Daoy (cell line): ENCODE results near the gene IP6K1.

DNA sequence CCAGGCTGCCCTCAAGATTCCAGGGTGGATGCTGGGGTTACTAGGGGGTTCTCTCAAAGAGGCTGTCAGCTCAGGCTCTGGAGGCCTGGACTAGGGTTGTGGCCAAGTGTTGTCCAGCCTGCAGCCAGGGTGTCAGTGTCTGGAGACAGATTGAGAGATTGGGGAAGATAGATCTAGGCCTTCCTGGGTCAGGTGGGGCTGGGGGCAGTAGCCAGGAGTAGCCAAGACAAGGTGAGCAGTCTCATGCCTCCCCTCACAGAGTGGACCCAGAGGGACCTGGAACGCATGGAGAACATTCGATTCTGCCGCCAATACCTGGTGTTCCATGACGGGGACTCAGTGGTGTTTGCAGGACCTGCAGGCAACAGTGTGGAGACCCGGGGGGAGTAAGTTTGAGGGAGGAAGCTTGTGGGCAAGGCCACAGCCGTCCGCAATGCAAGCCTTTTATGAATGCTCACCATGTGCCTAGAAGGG is 810 bp downstream of the APEH start:
- RAMPAGE, long total RNA, result no peak

GRCh38 chr3:49686294-49686653 is 3.0 kb downstream of the MST1 start:
- RAMPAGE, long total RNA, result no peak

- RAMPAGE, long total RNA, result no peak
Measured at GRCh38 chr3:49688312-49688515, 1.1 kb downstream of the MST1 start.

- RAMPAGE, long total RNA, result no peak
Measured at GRCh38 chr3:49720149-49720869, 825 bp upstream of the AMIGO3 start.

DNA sequence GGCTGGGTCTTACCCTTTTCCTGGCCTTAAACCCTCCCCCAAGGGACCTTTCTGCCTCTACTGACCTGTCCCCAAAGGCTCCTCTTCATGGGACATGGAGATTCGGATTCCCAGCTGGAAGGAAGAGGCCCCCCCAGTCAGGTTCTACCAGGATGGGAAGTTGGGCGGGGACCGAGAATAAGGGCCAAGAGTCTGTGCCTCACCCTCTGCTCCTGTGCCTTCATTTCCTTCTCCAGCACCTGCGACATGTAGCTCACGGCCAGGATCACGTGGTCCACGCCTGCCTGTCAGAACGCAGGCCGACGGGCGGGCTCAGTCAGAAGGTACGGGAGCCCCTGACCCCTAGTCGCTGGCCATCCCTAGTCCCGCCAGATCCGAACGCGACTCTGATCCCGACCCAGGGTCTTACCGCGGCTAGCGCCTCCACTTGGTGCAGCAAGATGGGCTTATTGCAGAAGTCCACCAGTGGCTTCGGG is 524 bp downstream of the GMPPB start:
- RAMPAGE, long total RNA, result no peak

- RAMPAGE, long total RNA, result no peak
Measured at GRCh38 chr3:49785755-49786618, at the start of gene IP6K1. Gene IP6K1, minus strand, starts transcription at chr3:49786542.

DNA sequence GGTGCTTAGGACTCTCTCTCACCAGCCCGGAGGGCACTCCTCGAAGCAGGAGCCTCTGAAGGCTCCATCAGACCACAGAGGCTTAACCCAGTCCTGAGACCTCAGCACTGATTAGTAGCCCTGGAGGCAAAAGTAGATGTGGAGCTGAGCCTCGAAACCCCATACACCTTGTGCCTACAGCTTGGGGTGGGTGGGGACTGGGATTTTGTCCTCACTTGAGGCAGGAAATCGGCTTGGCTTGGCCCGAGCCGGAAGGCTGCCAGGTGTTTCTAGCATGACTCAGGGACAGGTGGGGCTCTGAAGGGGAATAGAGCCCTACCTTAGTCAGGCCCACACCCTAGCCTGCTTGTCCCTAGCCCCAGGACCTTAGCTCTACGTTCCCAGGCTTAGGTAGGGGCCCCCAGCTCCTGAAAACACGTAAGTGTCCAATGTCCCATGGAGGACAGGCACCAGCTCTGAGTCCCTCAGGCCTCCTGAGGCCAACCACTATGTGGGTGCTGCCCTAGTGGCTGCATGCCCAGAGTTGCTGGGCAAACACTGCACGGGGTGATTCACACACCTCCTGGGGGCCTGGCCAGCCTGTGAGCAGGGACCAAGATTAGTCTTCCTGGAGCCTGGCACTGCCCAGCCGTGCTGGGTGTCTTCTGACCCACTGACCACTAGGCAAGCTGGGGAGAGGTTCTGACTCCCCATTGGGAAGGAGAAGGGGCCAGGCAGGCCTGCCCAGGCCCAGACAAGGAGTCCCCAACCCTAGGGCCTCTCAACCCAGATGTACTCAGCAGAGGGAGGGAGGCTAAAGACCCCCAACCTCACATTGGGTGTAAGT is 3.0 kb downstream of the MST1R start:
- RAMPAGE, long total RNA, result no peak

- RAMPAGE, long total RNA, result no peak
Measured at GRCh38 chr3:49902576-49902958, 1.1 kb downstream of the MST1R start.

GRCh38 chr3:50061721-50062258 is 26.9 kb upstream of the RBM5 start:
- RAMPAGE, long total RNA, result no peak

- RAMPAGE, long total RNA, result no peak
Measured at GRCh38 chr3:50100760-50101329, 12.1 kb downstream of the RBM5 start.

DNA sequence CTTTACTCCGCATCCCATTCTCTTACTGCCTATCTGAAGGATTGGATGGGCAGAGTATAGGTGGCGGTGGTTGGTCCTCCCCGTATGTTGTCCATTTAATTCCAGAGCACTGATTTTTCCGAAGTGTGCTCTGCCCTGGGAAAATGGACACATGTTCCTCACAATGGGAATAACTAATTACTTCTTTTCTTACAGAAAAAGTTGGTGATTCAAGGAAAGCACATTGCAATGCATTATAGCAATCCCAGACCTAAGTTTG is 14.1 kb downstream of the RBM5 start:
- RAMPAGE, long total RNA, result no peak

GRCh38 chr3:50170549-50171243 is 15.6 kb downstream of the SEMA3F start:
- RAMPAGE, long total RNA, result no peak

DNA sequence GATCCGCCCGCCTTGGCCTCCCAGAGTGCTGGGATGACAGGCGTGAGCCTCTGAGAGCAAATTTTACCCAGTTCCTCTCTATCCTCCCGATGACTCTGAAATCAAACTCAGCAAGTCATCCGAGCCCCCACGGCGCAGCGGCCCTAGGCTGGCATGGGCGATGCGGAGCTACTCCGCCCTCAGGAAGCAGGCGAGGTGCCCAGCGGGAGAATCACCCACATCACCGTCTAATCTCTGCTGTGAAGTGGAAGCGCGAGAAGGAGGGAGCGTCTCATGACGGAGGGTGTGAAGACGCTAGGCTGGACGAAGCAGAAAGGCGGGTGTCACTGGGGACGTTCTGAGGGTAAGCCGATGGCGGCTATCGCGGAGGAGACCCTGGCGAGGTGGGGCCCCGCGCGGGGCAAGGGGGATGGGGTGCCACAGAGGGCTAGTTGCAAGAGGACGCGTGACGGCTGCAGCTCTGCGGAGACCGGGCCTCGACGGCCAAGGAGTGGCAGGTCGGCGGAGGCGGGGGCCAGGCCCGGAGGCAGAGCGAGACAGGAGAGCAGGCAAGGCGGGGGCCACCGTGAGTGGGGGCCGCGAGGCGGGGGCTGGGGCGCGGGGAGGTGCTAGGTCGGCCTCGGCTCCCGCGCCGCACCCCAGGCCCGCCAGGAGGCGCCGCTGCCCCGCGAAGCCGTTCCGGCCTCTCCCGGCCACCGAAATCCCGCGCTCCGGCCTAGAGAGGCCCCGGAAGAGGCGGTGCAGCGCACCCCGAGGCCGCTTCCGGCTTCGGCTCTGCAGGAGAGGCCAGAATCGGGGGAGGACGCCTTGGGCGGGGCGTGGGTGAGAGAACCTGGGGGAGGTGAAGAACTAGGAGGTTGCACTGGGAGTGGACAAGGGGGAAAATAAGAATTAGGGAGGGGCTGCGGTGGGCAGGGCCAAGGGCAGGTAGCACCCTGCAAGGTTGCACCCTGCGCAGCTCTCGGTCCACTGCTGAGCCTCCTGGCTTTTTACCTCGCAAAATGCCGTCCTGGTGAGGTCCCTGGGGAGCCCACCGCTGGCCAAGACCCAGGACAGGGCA is 8.8 kb upstream of the GNAI2 start:
- RAMPAGE, long total RNA, result no peak

DNA sequence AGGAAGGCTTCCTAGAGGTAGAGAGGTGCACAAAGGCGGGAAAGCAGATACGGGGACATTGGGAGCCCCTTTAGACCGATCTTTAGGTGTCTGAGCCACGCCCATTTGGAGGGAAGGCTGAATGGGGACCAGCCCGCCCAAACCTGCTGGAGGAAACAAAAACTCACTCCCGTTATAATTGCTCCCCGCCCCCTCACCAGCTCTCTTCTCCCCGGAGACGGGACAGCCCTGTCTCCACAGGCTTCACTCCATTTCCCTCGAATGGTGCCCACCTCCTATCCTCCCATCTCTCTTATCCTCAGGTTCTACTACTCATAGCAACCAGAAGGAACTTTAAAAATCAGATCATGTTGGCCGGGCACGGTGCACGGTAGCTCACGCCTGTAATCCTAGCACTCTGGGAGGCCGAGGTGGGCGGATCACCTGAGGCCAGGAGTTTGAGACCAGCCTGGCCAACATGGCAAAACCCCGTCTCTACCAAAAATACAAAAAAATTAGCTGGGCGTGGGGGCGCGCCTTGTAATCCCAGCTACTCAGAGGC is 8.0 kb upstream of the GNAI2 start:
- RAMPAGE, long total RNA, result no peak

DNA sequence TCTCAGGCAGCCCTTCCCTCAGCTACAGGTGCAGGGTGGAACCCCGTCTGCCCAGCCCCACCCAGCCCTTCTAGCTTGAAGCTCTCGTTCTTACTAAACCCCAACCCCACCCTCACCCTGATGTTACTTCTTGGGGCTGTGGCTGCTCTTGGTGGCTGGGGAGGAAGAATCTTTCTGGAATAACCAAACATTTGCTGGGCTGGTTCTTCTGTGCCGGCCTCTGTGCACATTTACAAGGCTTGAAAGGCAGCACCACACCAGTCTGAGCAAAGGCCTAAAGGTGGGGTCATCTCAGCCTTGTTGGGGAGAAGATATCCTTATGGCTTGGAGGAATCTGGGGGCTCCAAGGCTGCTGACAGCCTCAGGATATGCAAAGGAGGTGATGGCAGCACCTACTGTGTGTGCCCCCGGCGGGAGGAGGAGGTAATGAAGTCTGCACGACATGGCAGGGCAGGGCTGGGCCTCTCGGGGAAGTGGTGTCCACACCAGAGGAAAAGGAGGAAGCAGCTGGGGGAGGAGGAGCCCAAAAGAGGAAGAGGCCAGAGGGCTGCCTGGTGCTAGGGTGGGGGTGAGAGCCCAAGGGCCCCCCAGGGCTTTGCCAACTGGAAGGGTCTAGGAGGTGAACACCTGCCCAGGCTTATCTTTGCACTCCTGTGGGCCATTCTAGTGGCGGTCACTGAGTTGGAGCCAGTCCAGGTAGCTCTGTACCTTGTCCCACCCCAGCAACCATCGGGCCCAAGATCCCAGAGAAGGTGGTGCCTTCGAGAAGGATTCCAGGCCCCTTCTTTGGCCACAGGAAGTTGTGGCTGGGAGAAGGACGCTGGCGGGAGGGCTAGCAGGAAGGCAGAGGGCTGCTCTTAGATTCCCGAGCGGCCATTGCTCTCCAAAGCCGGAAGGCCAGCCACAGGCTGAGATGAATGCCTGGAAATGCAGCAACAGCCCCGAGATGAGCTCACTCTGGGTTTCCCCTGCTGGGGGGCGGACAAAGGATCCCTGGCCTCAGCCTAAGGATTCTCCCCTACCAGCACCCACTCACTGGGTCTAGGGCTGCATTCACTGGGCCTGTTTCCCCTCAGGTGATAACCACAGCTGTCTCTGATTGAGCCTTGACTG is 6.9 kb downstream of the GNAI2 start:
- RAMPAGE, long total RNA, result no peak

- RAMPAGE, long total RNA, result no peak
Measured at GRCh38 chr3:50254561-50255411, 14.2 kb upstream of the SEMA3B start.

- RAMPAGE, long total RNA, result no peak
Measured at GRCh38 chr3:50256493-50257301, 12.2 kb upstream of the SEMA3B start.

DNA sequence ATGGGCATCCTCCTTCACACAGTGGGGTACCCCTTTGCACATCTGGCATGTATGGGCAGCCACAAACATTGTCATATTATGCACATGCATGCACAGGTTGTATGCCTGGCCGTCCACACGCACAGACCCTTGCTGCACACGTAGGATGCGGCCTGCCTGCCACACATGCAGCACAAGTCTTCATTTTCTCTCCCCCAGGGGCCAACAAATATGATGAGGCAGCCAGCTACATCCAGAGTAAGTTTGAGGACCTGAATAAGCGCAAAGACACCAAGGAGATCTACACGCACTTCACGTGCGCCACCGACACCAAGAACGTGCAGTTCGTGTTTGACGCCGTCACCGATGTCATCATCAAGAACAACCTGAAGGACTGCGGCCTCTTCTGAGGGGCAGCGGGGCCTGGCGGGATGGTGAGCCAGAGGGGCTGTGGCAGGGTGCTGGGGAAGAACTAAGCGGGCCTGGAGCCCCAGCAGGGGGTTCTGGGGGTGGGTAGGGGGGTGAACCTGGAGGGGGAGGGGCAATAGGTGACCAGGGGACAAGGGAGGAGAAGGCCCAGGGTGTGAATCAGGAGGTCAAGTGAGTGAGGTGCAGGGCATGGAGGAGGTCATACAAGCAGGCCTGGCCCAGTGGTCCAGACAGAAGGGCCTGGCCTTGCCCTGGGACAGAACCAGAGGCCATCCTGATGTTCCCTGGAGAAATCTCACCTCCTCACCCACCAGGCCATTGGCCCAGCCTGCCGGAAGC is 11.5 kb upstream of the SEMA3B start:
- RAMPAGE, long total RNA, result no peak

- RAMPAGE, long total RNA, result no peak
Measured at GRCh38 chr3:50259422-50259715, 9.6 kb upstream of the SEMA3B start.

GRCh38 chr3:50259725-50260748 is 8.9 kb upstream of the SEMA3B start:
- RAMPAGE, long total RNA, result no peak